ENCODE measurements around the gene SLC35G6.

DNA sequence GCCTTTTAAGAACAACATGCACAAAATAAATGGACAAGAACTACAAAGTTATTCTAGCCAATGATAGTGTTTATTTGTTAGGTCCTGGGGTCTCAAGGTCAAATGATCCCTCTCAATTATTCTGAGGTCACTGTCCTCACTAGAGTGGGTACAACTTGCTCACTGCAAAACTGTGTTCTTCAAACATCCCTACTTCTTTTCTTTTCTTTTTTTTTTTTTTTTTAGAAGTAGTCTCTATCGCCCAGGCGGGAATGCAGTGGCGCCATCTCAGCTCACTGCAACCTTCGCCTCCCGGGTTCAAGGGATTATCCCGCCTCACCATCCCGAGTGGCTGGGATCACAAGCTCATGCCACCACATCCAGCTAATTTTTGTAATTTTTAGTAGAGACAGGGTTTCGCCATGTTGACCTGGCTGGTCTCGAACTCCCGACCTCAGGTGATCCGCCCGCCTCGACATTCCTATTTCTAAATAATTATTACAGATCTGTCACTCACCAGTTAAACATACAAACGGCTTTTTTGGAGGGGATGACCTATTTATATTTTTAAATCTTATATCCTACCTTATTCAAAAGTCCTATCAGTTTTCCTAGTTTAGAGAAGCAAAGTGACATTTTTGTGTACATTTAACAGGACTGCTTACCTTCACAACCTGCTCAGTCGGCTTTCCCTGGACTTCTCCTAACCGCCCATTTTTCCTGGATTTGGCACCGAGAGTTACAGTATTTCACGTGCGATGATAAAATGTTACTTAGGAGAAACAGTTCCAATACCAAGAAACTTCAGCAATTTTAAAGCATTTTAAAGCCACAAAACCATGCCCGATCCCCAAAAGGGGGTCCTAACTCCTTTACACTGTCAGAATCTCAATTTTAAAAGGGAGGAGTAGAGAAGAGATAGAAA, 913 bp upstream of the RNASEK start:
- PRO-cap: no peak

DNA sequence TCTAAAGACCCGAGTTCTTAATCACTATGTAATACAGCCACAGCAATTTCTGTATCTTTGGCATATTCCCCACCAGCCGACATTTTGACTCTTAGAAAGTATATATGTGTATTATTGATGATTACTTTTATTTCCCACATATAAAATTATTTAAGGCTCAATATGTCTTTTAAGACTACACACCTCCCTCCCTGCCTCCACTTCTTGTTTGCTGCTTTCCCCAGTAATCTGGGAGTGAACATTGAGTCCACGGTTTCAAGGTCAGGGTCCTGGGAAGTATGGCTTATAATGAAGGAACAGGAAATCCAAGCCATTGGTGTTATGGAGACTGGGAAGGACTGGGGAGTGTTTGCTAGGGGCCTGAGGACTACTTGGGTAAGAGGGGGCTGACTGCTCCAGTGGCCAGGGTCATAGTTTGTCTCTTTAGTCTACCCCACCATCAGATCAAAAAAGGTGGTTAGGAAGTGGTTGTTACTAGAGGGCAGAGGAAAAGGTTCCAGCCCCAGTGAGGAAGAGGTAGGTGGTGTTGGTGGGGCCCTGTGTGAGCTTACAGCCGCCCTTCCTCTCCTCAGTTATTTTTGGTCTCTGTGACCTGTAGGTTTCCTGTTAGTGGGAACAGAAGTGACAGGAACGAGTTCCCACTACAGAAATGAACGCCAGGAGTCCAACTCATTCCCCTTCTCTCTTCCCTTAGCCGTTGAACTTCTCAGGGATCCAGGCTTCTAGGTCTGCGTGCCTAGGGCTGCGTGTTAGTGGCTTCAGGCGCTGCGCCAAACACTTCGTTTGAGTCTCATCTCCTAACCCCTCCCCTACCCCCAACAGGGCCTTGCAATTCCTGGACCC, 755 bp upstream of the SLC16A13 start:
- PRO-cap: no peak

DNA sequence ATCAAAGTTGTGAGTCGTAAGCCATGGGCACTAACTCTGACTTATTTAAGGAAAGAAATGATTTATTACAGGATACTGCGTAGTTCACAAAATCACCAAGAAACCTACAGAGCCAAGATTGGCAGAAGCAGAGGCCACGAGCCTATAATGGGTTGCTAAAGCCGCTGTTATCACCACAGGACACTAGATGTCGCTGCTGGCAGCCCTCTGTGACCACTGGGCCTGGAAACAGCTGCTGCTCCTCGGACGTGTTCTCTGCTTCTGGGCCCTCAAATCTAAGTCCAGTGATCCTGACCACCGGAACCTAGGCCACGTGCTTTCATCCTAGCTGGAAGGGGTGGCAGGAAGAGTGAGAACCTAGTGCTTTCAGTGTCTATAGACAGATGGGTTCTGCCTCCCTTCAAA, 8.2 kb upstream of the SLC16A11 start:
- PRO-cap: unidirectional peak, minus-strand start at position 263 of the sequence

GRCh38 chr17:7112710-7113188, 1.9 kb downstream of the ASGR2 start:
- PRO-cap: no peak

- PRO-cap: no peak
These were observed 14.4 kb upstream of the ASGR1 start for GRCh38 chr17:7193280-7194237.

GRCh38 chr17:7226027-7226905, 6.5 kb downstream of the ACADVL start:
- PRO-cap: no peak

DNA sequence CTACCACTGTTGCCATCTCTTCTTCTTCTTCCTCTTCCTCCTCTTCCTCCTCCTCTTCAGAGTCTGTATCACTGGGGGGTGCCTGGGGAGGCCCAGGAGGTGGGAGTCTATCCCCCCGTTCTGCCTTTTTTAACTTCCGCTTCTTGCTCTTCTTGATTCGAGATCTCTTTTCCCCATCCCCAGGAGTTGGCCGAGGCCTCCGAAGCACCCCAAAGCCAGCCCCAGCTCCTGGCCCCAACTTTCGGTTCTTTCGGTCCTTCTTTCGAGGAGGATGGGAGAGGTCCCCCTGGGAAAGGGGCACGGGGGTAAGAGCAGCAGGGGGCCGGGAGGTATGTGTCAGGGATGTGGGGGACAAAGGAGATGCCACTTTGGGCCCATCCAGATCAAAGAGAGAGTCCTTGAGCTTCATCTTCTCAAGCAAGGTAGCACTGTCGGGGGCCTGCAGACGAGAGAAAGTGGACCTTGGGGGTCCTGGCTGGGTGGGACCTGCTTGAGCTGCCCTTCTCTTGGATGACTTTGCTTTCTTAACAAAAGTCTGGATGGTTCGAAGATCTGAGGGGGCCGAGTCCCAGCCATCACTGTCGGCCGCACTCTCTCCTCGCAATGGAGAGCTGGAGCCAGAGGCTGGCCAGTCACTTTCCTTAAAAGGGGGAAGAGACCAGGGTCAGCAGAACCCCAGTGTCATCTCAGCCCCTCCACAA, 2.0 kb upstream of the DVL2 start:
- PRO-cap: no peak

DNA sequence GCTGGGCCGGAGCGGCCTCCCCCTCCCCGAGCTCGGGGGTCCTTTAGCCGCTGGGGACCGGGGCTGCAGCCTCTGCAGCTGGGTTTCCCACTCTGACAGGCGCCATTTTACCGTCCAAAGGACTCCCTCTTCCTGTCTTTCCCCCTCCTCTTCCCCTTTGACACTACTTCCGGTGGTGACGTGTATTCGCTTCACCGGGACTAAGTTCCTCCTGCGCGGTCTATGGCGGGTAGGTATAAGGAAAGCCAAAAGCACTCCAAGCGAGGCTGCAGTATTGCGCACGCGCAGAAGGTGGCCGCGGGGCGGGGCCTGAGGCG, 203 bp upstream of the ELP5 start:
- PRO-cap: bidirectional peak, plus-strand start outside the sequence, minus-strand start at position 94 of the sequence

DNA sequence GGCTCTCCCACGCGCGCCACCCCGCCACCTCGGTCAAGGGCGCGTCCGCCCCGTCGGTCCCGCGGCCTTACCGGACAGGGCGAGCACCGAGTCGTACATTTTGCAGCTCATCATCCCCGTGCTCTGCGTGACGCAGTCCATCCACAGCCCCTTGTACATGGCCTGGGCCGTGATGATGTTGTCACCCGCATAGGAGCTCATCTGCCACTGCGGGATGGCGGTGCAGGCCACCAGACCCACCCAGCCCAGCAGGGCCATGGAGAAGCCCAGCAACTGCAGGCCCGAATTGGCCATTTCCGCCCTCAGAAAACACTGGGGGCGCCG, 566 bp downstream of the CLDN7 start:
- PRO-cap: no peak

- PRO-cap: no peak
These were observed 876 bp upstream of the CLDN7 start for GRCh38 chr17:7262940-7263767.

DNA sequence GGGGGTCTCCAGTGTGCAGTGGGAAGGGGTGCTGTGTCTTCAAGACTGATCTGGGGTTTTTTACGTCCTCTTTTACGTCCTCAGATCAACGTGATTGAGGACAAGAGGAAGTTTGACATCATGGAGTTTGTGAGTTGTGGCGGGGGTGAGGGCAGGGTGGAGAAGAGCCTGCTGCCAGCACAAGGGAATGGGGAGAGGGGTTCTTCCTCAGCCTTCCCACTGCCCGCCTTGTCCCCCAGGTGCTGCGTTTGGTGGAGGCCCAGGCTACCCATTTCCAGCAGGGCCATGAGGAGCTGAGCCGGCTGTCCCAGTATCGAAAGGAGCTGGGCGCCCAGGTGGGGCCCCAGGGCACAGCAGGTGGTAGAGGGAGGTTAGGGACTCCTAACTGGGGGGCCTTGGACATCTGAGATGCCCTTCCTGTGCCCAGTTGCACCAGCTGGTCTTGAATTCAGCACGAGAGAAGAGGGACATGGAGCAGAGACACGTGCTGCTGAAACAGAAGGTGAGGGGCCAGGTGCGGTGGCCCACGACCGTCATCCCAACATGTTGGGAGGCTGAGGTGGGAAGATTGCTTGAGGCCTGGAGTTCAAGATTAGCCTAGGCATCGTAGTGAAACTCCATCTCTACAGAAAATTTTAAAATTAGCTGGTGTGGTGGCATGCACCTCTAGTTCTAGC, 7.4 kb downstream of the ACAP1 start:
- PRO-cap: no peak

GRCh38 chr17:7403840-7404015, 169 bp downstream of the TMEM256 start:
- PRO-cap: bidirectional peak, plus-strand start at chr17:7403900, minus-strand start at chr17:7403747

DNA sequence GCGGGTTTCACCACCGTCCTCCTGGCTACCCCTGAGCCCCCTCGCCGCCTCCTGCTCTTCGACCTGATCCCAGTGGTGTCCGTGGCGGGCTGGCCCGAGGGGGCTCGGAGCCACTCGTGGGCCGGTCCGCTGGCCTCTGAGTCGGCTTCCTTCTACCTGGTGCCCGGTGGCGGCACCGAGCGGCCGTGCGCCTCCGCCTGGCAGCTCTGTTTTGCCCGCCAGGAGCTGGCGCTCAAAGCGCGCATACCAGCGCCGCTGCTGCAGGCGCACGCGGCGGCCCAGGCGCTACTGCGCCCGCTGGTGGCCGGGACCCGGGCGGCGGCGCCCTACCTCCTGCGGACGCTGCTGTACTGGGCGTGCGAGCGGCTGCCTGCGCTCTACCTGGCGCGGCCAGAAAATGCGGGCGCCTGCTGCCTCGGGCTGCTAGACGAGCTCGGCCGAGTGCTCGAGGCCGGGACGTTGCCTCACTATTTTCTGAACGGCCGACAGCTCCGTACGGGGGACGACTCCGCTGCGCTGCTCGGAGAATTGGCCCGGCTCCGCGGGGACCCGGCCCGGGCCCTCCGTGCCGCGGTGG, 1.7 kb downstream of the TMEM102 start:
- PRO-cap: unidirectional peak, minus-strand start at position 154 of the sequence

GRCh38 chr17:7437445-7437643, 2.0 kb upstream of the FGF11 start:
- PRO-cap: no peak

- PRO-cap: no peak
These were observed 1.5 kb downstream of the ZBTB4 start for GRCh38 chr17:7477778-7478399.

DNA sequence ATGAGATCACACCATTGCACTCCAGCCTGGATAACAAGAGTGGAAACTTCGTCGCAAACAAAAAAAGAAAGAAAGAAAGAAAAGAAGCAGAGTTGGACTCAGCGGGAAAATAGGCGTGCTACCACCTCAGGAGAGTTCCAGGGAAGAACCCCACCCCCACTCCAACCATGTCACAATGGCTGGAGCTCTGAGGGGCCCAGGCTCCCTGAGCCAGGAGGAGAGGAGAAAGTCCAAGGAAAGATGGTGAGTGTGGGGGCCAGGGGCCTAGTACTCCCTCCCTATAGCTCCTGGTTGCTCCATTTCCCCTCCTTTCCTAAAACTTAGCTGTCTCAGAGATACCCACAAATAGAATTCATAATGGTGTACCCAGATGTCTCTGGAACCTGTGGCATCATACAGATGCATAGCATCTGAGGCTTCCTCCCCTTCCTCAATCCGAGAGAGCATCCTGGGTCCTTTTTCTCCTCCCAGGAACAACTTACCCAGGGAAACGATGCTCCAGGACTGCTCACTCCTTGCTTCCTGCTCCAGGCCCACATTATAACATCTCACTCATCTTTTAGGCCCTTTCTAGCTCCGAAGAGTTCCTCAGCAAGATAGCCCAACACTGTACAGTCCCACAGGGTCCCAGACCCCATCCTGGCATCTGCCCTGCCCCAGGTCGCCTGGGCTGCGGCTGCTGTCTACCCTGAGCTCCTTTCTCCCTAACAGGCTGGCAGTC, at the start of gene SLC35G6:
Gene SLC35G6 (plus strand): TSS at position 170 of the 721 bp plus-strand sequence.
- PRO-cap: no peak

GRCh38 chr17:7493168-7493822, 12.0 kb downstream of the SLC35G6 start:
- PRO-cap: no peak

DNA sequence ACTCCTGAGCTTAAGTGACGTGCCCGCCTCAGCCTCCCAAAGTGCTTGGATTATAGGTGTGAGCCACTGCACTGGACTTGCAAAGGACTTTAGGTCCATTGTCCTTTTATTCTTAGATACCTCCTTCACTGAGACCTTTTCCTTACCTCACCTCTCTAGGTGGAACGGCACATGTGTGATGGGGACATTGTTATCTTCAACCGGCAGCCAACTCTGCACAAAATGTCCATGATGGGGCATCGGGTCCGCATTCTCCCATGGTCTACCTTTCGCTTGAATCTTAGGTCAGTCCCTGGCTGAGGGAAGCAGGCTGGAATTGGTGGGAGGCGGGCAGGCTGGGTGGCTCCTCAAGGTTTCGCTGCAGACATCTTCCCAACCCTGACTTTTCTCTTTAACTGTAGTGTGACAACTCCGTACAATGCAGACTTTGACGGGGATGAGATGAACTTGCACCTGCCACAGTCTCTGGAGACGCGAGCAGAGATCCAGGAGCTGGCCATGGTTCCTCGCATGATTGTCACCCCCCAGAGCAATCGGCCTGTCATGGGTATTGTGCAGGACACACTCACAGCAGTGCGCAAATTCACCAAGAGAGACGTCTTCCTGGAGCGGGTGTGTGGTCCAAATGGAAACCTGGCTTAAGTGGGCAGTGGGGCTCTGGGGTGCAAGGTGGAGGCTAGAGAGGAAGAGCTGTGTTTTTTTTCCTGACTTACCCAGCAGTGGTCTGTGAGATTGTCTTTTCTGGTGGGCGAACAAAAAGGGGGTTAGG, 17.8 kb downstream of the SLC35G6 start:
- PRO-cap: no peak

DNA sequence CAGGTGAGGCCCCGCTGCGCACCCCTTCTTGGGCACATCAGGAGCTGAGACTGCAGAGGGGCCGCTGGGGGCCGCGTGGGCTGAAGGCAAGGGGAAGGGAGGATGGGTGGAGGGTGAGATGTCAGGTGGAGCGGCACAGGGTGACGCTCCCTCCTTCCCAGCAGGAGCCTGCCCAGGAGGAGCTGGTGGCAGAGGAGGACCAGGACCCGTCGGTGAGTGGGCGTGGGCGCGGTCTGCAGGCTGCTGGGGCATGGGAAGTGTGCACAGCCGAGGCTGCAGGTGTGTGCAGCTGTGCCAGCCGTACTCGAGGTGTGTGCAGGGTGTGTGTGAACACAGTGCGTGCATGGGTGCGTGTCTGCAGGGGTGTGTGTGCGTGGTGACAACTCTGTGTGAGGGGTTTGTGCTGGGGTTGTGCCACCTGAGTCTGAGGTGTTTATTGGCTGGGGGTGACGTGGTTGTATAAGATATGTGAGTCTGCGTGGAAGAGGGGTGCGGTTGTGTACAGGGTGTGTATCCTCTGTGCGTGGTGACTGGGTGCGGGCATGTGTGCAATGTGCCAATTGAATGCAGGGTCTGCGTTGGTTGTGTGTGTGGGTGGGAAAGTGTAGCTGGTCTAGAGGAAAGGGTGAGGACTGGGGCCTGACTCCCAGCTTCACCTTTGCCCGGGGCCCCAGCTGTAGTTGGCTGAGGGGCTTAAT, 601 bp downstream of the TNFSF12 start:
- PRO-cap: no peak

DNA sequence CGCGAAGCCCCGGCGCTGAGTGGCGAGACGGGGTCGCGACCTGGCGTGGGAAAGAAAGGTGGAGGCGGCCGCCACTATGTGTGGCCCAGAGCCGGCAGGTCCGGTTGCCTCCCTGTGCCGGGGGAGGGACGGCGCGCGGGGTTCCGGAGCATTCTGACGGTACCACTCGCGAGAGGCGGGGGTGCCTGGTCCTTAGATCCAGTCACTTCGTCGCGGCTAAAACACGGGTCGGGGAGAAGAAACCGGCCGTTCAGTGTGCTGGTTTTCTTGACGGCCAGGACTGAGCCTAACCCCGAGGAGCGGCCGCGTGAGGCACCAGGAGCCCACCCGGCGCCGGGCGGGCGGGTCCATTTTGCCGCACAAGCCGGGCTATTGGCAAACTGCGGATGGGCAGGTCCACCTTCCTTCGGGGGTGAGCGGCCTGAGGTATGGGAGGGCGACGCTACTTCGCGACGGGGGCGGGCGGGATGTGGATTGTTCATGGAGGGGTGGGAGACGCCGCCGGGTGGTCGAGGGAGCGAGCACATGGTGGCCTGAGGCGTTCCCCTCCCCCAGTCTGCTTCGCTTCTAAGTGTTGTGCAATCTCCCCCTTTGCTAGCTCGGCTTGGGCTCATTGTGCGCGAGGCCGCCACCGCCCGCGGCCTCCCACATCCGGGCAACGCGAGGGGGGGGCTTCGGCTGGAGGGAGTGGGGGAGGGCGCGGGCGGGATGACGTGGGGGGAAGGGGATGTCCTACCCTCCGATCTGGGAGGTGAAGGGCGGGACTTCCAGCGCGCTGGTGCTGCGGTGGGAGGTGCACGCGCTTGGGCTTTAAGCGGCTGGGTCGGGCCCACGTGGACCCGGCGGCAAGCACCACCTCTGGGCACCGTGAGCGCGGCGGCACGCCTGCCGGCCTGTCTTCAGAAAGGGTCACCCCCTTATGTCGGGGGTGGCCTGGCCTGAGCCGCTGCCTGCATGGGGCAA, 778 bp downstream of the EIF4A1 start:
- PRO-cap: bidirectional peak, plus-strand start at position 520 of the sequence, minus-strand start at position 569 of the sequence